Endometrial microvascular endothelial cells (primary cell): Measurements from ENCODE around the gene INSM2.

DNA sequence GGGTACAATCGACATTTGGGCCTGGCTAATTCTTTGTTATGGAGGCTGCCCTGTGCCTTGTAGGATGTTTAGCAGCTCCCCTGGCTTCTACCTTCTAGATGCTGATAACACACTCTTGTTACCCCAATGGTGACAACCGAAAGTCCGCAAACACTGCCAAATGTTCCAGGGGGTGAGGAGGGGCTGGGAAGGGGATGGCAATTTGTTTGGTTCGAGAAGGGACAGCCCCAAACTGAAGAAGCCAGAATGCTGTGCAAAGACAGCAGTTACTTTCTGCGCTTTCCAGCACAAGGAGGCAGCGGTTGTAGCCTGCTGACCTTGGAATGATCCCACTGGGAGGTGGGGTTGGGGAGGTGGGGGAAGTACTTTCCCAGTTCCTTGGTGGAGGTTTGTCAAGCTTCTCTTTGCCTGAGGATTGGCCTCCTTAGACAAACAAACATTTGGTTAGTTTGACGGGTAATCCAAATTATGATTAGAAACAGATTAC is 78.9 kb upstream of the EGLN3 start:
- RAMPAGE, long total RNA = no peak

GRCh38 chr14:34139689-34140217 is 188.9 kb upstream of the EGLN3 start:
- RAMPAGE, long total RNA = no peak

GRCh38 chr14:34191561-34192034 is 240.7 kb upstream of the EGLN3 start:
- RAMPAGE, long total RNA = no peak

DNA sequence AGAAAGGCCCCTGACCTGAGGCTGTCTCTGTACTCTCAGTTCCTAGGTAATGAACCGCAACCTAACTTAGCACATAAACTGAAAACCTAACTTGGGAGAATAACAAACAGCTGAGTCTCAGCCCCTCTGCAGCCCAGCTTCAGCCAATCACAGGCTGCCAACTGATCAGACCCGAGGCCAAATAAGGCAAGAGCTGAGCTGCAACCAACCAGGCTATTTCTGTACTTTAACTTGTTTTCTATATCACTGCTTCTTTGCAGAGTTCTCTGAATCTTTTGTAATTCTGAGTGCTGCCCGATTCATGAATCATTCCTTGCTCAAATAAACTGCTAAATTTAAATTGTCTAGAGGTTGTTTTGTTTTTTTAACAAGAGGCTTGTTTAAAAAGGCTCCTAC is 129.8 kb downstream of the SPTSSA start:
- RAMPAGE, long total RNA = no peak

DNA sequence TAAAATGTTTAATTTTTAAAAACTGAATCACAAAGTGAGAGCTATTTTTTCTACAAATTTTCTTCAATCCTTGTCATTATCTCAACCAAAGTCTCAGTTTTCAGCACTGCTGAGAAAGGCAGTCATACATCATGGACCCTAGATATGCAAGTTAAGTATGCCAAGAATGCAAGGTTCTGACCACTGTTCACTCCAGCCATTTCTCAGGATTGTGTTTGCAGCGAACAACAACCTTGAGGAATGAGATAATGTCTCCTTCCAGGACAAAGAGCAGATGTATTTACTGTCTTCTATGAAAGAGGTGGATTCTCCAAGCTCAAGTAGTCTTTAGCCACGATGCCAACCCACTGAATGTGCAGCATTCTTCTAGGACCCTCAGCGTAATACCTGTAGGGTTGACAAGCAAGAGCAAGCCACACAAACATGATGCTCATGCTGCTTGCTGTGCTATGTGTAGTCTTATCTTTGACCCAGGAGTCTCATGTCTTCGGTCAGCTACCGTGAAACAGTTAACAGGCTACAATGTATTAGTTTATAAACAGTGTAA is 2.1 kb downstream of the EAPP start:
- RAMPAGE, long total RNA = no peak

DNA sequence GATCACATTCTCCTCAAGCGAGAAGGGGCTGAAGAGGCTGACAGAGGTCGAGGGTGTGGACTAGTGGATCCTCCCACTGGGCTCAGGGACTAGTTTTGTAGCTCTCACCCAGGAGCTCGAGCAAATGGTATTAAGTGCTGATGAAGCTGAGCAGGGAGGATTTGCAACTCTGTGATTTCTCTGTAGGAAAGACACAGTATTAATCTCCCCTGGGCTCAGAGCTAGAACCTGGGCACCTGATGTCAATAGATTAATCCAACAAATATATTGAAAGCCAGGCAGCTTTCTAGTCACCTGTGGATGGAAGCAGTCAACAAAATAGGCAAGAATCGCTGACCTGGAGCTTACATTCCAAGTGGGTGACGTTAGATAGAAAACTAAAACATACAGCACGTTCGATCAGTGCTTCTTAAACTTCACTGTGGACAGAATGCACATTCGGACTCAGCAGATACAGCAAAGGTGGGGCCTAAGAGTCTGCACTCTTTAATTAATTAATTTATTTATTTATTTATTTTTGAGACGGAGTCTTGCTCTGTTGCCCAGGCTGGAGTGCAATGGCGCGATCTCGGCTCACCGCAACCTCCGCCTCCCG is 15.3 kb upstream of the EAPP start:
- RAMPAGE, long total RNA = no peak

- RAMPAGE, long total RNA = no peak
These were observed 1.2 kb downstream of the SNX6 start for GRCh38 chr14:34628694-34629183.

DNA sequence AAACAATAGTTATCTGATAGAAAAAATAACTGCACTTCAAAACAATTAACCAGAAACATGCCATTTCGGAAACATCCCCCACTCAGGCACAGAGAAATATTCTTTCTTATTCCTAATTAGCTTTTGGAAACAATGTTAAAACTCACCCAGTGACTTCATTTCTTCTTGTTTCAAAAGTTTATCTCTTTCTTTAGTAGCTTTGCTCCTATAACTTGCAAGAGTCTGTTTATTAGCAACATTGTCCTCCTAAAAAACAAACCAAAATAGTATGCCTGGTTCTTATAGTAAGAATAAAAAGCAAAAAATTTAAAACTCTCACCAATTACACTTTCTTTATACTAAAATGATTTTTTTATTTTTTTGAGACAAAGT is 74.2 kb downstream of the BAZ1A start:
- RAMPAGE, long total RNA = no peak

GRCh38 chr14:34819932-34820307 is 55.2 kb downstream of the BAZ1A start:
- RAMPAGE, long total RNA = no peak

DNA sequence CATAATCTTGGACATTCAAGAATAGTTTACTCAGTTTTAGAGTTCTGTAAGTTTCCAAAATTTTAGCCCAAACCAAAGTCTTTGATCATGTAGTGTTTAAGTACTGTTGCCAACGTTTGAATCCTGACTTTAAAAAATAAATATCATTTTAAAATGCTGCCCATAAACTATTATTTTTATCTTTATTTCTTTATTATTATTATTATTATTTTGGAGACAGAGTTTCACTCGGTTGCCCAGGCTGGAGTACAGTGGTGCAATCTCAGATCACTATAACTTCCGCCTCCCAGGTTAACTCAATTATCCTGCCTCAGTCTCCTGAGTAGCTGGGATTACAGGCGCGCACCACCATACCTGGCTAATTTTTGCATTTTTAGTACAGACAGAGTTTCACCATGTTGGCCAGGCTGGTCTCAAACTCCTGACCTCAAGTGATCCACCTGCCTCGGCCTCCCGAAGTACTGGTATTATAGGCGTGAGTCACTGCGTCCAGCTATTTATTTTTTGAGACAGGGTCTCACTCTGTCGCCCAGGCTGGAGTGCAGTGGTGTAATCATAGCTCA is 6.4 kb downstream of the PSMA6 start:
- RAMPAGE, long total RNA = no peak

DNA sequence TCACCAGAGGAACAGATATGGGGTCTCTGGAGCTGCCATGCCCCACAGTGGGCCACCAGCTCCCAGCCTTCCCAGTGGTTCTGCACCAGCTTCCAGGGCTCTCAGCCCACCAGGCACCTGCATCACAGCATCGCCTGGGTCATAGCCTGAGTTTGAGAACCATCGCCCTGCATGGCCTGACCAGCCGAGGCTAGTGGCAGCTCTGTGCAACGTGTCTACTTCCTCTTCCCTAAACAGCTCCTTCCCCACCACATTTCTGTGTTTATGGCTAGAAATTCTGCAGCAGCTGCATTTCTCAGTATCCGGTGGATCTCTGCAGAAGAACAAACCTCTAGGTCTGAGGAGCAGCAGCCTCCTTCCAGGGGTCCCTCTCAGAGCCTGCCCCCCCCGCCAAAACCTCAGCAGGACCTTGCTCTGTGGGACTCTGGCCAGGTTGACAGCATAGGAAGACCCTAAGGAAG is 47.6 kb downstream of the PSMA6 start:
- RAMPAGE, long total RNA = no peak

DNA sequence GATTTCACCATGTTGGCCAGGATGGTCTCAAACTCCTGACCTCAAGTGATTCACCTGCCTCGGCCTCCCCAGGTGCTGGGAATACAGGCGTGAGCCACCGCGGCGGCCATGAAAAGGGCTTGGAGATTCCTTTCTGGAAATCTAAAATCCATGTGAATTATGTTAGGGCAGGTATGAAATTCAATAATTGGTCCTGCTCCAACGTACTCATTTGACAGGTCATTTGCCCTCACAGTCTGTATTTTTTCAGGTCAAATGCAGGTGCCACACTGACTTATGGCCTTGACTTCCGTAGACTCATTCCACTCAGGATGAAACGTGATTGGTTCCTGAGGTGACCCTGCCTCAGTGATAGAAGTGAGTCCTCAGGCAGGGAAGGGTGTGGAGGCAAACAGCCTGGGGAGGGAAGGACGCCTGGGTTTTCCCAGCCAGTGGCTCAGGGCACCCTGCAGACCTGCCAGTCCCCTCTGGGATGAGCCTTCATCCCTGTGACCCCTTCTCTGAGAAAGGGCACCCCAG is 48.6 kb downstream of the PSMA6 start:
- RAMPAGE, long total RNA = no peak

GRCh38 chr14:35355813-35356559 is 48.6 kb downstream of the NFKBIA start:
- RAMPAGE, long total RNA = no peak

GRCh38 chr14:35362906-35363625 is 41.5 kb downstream of the NFKBIA start:
- RAMPAGE, long total RNA = no peak

- RAMPAGE, long total RNA = no peak
These were observed 3.8 kb downstream of the NFKBIA start for GRCh38 chr14:35400815-35401156.

- RAMPAGE, long total RNA = no peak
These were observed at the start of gene INSM2 for GRCh38 chr14:35533711-35534475. TSS of gene INSM2 (plus strand) at chr14:35534164.

DNA sequence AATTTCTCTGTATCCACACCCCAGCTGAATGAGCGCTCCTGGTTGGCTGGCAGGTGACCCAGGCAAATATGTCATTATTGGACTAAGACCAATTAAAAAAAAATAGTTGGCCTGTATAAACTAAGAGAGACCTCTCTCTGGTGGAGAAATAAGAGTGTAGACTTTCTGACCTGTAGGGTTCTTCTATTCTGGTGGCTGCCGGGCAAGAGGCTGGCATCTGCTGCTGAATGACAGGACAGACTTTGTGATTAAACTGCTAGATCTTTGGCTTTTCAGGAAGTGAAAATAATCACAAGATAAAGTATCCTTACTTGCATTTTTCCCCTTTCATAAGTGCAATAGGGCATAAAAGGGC is 243.5 kb downstream of the BRMS1L start:
- RAMPAGE, long total RNA = no peak

DNA sequence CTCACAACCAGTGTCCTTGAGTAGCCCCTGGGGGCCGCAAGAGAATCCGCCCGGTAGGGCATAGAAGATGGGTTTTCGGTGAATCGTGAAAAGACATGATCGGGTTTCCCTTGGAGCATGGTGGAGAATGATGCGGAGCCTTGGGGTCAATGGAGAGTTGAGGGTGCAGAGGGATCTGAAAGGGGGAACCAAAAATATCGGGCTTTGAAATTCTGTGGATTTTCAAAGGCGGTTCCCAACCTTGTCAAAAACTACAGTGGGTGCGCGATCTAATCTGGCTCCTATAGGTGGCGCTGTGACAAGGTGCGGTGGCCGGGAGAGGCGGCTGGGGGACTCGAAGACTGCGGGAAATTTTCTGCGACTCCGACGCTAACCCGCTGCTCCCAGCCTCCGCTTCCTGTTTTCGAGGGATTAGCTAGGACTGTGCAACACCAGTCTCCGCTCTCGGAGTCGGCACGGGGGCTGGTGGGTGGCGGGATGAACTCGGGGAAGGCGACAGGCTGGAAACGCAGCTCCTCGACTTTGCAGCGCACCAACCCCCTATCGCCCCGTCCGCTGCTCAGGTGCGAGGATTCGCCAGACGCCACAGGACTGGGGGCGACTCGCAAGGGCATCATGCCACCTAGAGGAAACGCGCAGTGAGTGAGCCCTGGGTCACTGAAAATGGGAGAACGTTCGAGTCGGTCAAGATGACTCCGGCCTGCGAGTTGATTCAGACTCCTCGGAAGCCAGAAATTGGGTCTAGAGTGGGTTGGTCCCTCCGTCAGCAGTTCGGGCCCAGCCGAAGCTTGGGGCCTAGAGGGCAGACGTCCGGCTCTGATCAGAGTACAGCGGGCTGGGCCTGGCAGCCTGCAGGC is 5.7 kb upstream of the PAX9 start:
- RAMPAGE, long total RNA = no peak

DNA sequence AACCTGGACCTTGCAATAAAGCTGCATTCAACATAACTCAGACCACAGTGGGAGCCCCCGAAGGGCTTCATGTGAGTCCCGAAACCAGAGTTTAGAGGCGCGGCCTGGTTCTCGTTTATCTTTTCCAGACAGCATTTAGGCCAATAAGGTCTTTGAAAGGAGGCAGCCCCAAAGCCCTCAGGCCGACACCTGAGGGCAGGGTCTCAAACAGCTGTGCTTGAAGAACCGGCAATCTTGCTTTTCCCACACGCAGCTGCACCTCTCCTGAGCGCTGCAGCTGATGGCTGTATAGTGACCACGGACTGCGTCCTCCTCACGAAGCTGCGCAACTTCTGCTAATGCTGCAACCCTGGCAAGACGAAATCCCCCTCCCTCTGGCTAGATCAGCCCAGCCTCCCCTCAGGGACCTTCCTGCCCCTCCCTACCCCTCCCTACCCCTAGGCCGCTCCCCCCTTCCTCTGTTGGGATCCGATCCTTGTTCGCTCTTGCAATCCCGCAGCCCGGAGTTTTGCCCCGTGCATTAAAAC is 5.0 kb upstream of the PAX9 start:
- RAMPAGE, long total RNA = no peak

DNA sequence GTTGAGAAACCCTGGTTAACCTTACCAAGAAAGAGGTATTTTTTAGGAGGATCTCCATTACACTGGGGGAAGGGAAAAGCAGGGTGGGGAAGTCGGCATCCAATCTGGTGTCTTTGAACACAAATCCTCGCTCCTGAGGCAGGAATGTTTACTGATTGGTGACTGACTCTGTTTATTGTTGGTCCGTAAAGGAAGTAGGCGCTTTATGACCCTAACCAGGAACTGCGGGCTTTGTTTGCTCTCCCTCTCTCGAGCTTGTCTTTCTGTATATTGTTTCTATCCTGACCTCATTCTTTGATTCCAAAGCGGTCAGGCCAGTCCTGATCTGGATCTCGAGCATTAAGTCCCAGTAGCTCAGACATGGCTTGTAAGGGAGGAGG is 194.4 kb downstream of the PAX9 start:
- RAMPAGE, long total RNA = no peak